OVCAR3 (cell line): ENCODE results near the genes RNPEP and CHIT1.

GRCh38 chr1:201982433-201982824 is at the start of gene RNPEP:
TSS of gene RNPEP (plus strand) at chr1:201982648.
- RRBS, result 5% methylated on average over 21 of the region's 46 CpGs

- RRBS, result no CpG with 5 or more reads among the region's 5 CpGs
Observed at GRCh38 chr1:201989134-201989932, 6.9 kb downstream of the RNPEP start.

GRCh38 chr1:201997240-201997550 is 13.2 kb upstream of the ELF3 start:
- RRBS, result no CpG with 5 or more reads among the region's 8 CpGs

GRCh38 chr1:202013473-202014587 is 3.4 kb downstream of the ELF3 start:
- RRBS, result 97% methylated on average over 6 of the region's 25 CpGs

DNA sequence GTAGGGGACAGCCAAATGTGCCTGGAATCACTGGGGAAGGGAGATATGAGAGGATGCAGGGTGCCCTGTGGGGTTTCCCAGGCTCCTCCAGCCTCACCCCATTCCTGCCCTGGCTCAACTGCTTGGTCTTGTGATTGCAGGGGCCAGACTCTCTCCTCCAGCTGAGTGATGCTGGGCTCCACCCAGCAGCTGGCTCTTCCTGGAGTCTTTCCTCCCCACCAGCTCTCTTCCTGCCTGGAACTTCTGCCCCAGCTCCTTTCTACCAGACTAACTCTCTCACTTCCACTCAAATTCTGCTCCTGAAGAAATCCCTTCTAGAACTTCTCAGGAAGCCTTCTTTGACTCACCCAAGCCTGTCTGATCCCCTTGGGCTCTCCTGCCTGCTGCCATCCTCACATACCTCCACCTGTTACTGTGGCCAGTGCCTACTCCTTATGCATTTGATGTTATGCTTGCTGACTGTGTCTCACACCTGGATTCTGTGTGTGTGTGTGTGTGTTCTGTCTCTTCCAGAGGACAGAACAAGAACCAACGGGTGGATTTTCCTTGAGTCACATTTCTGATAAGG is 9.2 kb upstream of the GPR37L1 start:
- RRBS, result no CpG with 5 or more reads among the region's 1 CpG

DNA sequence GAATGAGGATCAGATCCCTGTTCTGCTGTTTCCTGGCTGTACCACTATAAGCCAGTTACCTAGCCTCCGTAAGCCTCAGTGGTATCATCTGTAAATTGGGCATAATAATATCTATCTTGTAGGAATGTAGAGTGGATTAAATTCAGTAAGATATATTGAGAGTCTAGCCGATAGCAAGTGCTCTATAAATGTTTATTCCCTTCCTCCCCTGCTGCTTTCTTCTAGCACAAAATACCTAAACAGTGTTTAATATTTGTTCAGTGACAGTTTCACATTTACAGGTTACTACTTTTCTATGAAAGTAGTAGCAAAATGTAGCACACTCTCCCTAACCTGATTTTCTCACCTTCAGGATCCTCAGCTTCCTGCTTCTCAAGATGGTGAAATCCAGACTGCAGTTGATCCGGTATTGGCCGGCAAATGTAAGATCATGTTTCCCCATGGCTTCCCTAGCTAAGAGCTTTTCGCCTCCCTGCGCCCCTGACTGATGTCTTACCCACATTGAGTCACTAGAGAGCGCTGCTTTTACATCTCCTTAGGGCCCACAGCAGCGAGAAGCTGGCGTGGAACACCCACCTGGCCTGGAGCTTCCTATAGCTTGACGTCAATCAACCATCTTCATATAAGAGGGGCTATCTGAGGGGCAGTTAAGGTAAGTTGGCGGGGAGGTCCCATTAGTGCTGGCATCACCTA is 5.8 kb downstream of the PTPN7 start:
- RRBS, result no CpG with 5 or more reads among the region's 11 CpGs

DNA sequence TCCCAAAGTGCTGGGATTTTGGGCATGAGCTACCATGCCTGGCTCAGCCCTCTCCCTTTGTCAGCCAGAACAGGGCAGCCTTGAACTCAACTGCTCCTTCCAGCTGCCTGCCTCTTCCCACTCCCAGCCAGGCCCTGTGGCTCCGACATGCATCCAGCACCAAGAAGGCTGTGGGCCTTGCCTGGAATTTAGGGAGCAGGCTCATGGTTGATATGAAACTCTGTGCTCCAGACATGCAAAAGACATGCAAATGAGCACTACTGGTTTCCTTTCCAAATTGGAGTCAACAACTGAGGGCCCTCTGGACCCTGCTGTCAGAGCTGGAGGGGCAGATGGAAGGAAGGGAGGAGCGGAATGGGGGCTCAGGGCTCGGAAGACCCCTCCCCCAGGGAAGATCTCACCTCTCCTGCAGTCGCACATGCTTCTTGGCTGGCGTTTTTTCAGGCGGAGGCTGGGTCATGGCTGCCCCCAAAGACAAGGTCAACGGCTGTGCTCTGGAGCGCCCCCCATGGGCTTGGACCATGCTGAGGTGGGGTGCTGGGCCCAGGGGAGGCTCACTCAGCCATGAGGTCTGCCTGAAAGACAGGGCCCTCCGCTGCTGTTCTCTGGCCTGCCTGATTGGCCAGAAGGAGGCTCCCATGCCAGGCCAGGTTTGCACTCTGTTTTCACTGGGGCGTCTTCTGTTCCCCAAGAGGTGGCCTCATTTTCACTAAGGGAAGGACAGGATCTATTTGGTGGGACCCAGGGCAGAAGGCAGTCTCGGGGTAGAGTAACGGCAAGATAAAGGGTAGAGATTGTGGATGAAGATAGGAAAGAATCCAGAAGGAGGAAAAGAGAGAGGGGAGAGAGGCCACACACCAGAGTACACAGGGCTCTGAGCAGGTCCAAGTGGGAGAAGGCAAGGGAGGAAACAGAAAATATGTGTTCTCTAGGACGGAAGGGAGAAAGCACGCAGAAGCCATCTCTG is 1.2 kb downstream of the PTPN7 start:
- RRBS, result no CpG with 5 or more reads among the region's 14 CpGs

GRCh38 chr1:202165293-202166229 is 5.2 kb upstream of the PTPN7 start:
- RRBS, result no CpG with 5 or more reads among the region's 22 CpGs

DNA sequence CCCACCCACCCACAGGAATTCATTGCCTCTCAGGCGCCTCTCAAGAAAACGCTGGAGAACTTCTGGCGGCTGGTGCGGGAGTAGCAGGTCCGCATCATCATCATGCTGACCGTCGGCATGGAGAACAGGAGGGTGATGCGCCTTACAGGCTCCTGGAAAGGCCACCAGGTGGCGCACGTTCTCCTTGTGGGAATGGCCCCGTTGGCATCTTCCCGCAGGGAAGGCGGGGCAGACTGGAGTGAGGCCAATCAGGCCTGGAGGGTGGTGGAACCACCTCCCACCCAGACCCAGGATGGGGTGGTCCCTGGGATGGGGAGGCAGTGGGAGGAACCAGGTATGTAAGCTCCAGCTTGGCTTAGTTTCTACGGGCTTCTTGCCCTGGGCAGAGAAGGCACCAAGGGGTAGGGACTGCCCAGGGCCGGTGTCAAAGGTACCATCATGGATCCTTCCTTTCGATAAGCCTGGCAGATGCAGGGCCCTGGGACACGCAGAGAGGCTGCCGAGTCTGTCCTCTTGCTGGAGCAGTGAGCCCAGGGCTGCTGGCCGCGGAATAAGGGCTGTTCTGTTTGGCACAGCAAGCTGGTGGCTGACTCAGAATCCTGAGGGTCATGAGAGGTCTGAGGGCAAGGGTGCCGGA is 8.8 kb upstream of the LGR6 start:
- RRBS, result no CpG with 5 or more reads among the region's 21 CpGs

DNA sequence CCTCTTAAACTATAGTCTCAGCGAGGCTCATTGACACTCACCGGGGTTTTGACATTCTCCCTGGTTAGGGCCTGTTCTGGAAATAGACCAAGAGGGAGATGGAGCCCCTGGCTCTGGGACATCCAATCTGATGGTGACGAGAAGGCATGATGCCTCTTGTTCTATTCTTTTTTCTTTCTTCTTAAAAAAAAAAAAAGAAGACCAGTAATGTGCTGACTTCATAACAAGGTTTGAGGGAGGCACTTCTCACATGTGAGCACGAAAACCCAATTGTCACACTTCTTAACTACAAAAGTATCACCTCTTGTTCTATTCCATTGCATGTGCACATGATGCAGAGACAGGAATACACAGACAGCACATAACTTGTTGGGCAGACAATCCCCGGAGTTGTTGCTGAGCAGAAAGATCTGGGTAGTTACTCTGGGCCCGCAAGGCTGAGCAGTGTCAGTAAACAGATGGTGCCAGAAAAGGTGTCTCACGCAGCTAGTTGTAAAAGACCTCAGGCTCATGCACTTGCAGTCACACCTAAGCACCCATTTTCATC is 3.9 kb downstream of the LGR6 start:
- RRBS, result no CpG with 5 or more reads among the region's 7 CpGs

DNA sequence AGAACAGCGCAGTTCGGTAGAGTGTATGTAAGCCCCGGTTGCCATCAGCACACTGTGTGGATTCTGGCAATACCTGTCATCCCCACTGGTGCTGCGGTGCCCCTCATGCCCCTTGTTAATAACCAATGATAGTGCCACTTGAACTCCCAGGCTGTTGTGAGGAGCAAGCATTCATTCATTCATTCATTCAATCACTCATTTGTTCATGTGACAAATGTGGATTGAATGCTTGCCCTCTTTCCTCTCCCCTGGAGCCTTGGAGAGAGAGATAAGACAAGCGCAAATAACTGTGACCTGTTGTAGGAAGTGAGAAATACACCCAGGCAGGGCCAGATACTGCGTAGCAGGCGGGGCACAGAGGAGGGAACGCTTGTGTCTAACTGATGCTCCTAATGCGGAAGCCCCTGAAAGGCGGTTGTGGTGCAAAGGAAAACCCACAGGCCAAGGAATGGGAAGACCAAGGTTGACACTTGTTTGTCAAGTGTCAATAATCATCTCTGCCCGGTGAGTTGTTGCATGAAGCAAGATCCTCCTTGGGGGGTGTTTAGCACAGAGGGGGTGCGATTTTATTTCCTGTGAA is 9.9 kb downstream of the LGR6 start:
- RRBS, result no CpG with 5 or more reads among the region's 12 CpGs

DNA sequence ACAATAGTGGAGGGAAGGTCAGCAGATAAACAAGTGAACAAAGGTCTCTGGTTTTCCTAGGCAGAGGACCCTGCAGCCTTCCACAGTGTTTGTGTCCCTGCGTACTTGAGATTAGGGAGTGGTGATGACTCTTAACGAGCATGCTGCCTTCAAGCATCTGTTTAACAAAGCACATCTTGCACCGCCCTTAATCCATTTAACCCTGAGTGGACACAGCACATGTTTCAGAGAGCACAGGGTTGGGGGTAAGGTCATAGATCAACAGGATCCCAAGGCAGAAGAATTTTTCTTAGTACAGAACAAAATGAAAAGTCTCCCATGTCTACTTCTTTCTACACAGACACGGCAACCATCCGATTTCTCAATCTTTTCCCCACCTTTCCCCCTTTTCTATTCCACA is 102.7 kb downstream of the PPP1R12B start:
- RRBS, result no CpG with 5 or more reads among the region's 5 CpGs

DNA sequence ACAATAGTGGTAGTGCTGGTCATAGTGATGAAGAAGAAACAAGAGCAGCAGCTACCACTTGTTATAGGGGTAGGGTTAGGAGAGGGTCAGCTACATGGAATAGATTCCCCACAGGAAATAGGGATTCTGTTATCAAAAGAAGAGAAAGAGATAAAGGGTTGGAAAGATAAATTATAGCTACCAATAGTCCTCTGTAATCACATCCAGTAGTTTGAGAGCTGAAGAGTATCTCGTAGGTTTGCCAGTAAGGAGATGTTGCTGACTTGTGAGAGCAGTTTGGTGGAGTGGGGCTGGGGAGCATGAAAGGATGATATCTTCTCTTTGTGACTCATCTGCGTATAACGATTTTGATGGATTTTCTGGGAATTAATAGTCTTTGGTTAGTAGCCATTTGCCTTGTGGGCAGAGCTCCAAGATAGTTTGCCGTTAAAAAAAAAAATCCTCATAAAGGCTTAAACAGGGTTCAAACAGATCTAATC is 167.7 kb downstream of the PPP1R12B start:
- RRBS, result no CpG with 5 or more reads among the region's 4 CpGs

DNA sequence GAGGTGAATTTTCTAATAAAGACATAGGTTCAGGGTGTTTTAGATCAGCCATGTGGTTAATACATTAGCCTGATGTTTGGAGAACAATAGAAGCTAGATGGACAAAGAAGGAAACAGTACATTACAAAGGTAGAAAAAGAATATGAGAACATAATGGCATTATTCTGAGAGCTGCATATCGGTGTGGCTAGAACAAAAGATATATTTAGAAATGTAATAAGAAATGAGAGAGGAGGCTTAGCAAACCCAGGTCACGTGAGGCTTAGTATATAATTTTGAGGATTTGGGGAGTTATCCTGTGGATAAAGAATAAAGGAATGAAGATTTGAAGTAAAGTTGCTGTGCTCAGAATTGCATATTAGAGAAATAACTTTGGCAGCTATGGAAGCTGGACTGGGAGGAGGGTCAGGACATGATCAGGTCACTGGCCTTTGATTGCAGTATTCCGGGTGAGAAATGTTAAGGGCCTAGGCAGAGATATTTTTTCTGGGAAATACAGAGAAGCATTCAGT is 164.5 kb downstream of the SYT2 start:
- RRBS, result no CpG with 5 or more reads among the region's 3 CpGs

DNA sequence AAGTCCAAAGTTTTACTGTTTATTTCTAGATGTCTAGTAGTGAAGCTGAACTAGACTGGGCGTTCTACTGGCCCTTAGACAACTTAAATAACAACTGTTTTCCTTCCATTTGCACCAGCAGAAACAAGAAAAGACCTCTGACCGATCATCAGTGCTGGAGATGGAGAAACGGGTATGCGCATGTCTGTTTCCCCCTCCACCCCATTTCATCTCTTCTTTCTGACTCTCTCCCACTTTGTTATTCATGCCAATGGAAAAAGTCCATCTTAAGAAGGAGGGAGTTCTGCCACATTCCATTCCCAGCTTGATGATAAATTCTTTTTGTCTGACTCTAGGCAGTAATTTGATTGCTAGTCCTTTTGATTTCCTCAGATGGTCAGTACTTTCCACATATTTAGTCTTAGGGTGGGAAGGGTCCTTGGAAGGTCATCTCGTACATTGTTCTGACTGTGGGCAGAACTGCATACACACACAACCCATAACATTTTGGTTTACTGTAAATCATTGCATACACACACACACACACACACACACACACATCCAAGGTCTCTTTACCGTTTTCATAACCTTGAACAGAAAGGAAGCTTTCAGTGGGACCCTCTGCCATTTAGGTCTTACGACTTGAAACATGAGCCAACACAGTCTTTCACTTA is 142.5 kb downstream of the SYT2 start:
- RRBS, result no CpG with 5 or more reads among the region's 7 CpGs

- RRBS, result no CpG with 5 or more reads among the region's 1 CpG
Observed at GRCh38 chr1:202576292-202576640, 134.0 kb downstream of the SYT2 start.

GRCh38 chr1:202581072-202581960 is 128.9 kb downstream of the SYT2 start:
- RRBS, result no CpG with 5 or more reads among the region's 5 CpGs

DNA sequence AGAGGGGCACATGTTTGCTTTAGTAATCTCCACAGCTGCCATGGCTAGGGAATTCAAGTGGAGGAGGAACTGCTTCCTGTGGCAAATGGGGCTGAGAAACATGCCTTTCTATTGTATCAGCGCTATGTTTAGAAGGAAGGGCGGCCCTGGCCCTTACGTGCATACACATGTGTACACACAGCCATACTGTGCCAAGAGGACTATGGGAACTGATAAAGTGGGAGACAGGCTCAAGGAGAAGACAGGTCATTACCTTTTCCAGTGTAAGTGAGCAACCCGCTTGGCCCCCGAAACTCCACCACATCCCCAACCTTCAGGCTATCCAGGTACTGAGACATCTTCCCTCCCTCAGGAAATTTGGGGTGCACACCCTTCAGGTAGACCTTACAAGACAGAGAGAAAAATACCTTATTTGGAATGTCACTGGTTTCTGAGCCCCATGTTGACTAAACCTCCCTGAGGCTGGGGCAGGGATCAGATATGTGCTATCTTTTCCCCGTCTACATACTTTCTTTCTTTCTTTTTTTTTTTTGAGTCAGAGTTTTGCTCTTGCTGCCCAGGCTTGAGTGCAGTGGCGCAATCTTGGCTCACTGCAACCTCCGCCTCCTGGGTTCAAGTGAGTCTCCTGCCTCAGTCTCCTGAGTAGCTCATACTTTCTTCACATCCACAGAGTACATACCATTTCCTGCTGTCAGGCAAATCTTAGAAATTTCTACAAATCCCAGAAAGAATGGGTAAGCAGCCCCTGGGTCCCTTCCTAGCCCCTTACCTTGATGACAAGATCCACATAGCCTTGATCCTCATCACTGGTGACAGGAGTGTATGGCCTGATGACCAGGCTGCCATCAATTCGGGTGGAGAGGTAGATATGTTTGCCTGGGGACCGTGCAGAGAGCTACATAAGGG is 1.7 kb downstream of the CYB5R1 start:
- RRBS, result no CpG with 5 or more reads among the region's 10 CpGs

- RRBS, result no CpG with 5 or more reads among the region's 6 CpGs
Observed at GRCh38 chr1:203082908-203083441, 2.8 kb downstream of the MYOG start.

DNA sequence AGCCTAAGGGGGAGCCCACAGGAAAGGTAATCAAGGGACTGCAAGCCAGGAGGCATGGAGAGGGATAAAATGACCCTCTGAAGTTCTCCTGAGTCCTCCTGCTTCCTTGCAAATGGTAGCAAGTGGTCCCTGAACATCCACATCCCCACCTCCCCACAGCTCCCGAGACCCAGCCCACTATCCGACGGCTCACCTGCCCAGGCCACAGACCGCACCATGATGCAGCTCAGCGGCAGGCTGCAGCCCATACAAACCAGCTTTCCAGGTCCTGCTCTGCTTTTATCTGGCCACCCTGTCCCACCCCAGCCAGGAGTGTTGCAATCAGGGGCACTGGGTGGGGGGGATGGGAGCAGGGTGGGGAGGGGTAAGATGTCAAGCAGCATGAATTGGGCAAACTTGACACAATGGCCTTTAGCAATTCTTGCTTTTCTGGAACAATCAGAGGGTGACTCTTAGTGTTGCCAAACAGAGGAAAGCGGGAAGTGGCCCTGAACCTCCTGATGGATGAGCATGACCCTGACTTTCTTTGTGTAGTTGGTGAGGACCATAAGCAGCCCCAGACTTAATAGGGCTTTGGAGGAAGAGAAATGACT is at the start of gene CHIT1:
Gene CHIT1, minus strand, starts transcription at position 255 of the 593 bp plus-strand sequence.
- RRBS, result no CpG with 5 or more reads among the region's 6 CpGs